Caco-2 (cell line): ENCODE results near the genes AURKC, C19orf18, ZSCAN1 and RNF225.

GRCh38 chr19:55494356-55494811, 6.1 kb downstream of the SSC5D start:
- PRO-cap: no peak
- RRBS: no CpG with 5 or more reads among the region's 19 CpGs

DNA sequence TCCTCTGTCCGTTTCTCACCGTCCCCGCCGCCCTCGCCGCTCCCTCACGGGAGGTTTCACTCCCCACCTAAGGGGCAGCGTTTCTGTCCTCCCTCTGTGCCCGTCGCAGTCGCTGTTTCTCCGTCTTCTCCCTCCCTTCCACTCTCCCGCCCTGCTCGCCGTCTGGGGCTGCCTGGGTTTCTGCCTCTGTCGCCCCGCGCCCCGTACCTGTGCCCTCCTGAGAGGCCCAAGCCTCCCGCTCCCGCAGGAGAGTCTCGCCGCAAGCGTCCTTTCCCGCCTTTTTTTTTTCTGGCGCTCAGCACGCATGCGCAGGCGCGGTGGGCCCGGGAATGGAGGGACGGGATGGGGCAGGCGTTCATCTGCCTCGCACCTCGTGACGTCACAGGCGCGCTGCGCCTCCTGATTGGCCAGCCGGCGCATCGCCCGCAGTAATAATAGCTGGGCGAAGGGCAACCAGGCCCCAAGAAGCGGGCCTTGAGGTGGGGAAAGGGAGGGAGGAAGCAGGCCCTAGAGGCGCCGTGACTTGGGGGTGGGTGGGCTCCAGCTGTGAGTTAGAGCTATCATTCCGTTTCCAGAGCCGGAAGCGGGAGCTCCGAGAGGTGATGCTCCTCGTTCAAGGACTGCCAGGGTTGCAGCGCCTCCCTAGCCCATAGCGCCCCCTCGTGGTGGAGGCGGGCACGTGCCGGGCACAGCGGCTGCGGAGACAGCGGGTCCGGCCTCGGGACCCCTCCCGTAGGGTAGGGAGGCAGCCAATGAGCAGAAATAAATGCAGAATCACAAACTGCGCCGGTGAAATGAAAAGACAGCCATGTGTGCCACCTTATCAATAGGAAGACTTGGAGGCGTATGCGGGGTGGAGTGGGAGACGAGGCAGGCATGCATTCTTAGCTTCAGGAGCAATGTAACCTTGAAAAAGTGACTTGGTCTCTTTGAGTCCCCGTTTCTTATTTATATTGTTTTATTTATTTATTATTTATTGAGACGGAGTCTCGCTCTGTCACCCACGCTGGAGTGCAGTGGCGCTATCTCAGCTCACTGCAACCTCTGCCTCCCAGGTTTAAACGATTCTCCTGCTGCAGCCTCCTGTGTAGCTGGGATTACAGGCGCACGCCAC, 15.7 kb downstream of the SSC5D start:
- PRO-cap: bidirectional peak, plus-strand start at position 382 of the sequence, minus-strand start at position 272 of the sequence; unidirectional peak, minus-strand start at position 622 of the sequence
- RRBS: 6% methylated on average over 21 of the region's 77 CpGs

DNA sequence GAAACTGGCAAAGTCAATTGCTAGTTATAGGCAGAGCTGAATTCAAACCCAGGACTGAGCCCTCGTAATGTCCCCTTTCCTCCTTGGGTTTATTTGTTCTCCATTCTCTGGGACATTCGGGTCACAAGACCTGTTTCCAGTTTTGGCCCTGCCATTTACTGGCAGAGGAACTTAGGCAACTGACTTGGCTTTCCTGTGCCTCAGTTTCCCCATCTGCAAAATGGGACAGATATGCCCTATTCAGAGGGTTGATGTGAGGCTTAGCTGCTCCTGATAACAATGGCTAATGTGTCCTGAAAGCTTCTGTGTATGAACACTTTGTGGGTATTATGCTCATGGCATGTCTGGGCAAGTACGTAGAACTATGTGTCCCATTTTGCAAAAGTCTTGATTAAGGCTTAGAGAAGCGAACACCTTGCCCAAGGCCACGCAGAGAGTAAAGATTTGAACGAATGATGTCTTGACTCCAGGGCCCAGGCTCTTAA, 1.0 kb downstream of the ZNF524 start:
- PRO-cap: no peak
- RRBS: no CpG with 5 or more reads among the region's 6 CpGs

DNA sequence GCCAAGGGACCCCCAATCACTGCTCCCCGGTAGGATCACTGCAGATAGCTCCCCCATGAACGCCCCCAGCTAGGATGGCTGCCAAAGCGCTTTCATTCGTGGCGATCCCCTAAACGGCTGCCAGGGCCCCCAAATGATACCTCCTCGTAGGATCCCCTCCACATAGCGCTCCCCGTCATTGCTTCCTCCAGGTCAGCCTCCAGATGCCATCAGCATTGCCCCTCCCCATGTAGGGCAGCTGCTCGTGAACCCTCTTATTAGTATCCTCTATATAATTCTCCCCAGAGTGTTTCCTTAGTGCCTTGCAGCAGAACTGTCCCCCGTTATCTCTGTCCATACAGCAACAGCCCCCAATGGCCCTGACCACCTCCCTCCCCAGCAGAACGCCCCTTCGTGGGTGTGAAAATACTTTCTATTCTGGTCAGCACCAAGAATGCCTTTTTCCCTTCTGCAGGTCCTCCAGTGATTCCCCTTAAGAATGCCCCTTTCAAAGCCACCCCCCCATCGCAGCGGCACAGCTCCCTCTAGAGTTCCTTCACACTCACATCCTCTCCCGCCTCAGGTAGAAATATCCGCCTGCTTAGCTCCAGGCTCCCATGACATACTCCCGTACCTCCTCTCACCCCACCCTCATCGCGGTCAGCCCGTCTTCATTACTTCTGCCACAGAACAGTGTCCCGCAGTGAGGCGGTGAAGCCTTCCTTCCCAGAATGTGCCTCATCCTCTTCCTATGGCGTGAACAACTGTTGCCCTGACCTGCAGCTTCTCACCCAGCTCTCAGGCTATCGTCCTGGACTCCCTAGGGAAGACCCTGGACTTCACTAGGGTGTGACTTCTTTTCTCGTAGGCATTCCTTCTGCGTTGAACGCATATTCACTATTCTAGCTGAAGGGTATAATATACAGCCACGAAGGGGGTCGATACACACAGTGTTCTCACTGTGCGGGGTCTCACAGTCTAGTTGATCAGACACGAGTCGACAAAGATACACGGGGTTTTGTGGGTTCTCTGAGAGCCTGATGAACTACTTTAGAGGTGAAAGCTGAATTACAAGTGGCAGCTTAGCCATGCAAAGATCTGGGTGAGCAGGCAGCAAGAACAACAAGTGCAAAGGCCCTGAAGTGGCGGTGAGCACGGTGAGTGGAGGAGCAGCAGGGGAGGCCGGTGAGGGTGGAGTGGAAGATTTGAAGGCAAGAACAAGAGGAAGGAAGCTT, 821 bp downstream of the ZNF865 start:
- PRO-cap: unidirectional peak, minus-strand start at position 480 of the sequence
- RRBS: 33% methylated on average over 1 of the region's 37 CpGs

DNA sequence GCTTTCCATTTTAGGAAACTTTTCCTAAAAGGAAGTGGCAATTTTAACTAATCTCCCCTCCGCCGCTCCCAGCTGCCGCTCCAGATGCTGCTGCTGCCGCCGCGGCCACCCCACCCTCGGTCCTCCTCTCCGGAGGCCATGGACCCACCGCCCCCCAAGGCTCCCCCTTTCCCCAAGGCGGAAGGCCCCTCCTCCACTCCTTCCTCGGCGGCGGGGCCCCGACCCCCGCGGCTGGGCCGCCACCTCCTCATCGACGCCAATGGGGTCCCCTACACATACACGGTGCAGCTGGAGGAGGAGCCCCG, 1.1 kb upstream of the ZNF581 start:
- PRO-cap: no peak
- RRBS: 8% methylated on average over 1 of the region's 21 CpGs

GRCh38 chr19:55643833-55644128, 332 bp downstream of the ZNF581 start:
- PRO-cap: bidirectional peak, plus-strand start at chr19:55643928, minus-strand start at chr19:55643717; bidirectional peak, plus-strand start at chr19:55644053, minus-strand start at chr19:55644012
- RRBS: 5% methylated on average over 15 of the region's 20 CpGs

DNA sequence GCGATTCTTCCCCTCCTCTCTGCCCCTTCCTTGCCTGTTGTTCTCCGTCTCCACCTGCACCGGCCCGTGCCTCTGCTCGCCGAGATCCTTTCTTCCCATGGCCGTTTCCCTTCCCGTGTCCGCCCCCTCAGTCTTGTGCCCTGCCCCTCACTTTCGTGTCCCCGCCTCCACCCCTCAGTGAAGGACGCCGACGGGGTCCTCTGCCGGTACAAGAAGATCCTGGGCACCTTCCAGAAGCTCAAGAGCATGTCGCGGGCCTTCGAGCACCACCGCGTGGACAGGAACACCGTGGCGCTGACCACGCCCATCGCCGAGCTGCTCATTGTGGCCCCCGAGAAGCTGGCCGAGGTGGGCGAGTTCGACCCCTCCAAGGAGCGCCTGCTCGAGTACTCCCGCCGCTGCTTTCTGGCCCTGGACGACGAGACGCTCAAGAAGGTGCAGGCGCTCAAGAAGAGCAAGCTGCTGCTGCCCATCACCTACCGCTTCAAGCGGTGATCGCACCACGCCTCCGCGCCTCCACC, 2.5 kb upstream of the U2AF2 start:
- PRO-cap: no peak
- RRBS: no CpG with 5 or more reads among the region's 43 CpGs

GRCh38 chr19:55687097-55687899, 12.3 kb downstream of the EPN1 start:
- PRO-cap: no peak
- RRBS: 94% methylated on average over 4 of the region's 14 CpGs

DNA sequence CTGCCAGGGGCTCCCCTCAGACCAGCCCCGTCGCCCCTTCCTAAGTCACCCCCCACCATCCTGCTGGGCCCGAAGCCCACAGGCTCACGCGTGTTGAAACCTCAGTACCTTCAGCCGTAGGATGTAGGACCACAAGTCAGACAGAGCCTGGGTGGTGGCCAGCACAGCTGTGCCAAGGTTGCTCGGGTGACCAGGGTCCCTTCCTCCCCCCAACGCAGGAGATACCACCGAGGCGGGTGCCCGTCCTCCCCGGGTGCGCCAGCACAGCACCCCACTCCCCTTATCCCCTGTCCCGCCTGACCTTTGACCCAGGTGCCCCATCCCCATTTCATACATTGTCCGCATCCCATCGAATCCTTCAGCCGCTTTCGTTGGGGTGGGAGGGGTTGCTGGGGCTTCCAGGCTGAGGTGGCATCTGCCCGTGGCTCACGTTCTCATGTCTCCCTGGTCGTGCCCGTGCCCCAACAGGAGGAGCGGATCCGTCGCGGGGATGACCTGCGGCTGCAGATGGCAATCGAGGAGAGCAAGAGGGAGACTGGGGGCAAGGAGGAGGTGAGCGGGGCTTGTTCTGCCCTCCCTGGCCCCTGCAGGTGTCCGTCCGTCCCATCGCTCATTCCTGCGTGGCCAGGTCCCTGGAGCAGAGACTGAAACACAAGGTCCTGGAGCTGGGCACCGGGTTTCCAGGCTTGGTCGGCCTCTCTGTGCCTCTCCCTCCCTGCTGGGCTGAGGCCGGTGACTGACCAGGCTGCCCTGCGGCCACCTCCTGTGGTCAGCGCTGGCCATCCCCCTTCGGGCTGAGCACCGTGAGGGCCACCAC, 14.6 kb downstream of the EPN1 start:
- PRO-cap: no peak
- RRBS: 94% methylated on average over 6 of the region's 40 CpGs

GRCh38 chr19:56478239-56478594, 1.1 kb upstream of the ZNF667 start:
- PRO-cap: no peak
- RRBS: 79% methylated on average over 5 of the region's 20 CpGs

GRCh38 chr19:56949678-56950161, 109.2 kb upstream of the PEG3 start:
- PRO-cap: no peak
- RRBS: no CpG with 5 or more reads among the region's 11 CpGs

DNA sequence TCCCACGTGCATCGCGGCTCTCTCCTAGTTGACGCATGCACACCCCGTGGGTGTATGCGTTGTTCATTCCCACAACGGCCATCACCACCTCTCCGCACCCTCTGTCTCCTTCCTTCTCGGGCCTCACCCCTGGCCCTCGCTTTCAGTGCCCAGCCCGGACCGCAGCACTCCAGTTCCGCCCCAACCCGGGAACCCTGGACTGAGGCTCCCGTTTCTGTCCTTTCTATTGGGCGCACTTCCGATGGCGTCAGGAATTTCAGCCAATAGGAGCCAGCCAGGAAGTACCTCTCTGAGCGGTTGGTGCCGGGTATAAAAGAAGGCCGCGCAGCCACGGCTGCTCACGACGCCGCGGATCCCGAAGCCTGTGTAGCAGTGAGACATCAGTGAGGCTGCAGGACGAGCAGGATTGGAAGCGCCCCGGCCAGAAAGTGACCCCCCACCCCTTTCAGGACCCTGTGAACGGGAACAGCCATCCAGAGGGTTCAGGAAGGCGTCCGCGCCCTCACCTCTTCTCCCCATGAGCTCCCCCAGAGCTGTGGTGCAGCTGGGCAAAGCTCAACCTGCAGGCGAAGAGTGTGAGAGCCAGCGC, at the start of gene AURKC:
Gene AURKC, plus strand, starts transcription at position 292 of the 589 bp plus-strand sequence.
- PRO-cap: no peak
- RRBS: 89% methylated on average over 7 of the region's 37 CpGs

- PRO-cap: no peak
- RRBS: no CpG with 5 or more reads among the region's 6 CpGs
Observed at GRCh38 chr19:57291678-57291942, 11.3 kb downstream of the ZNF460 start.

GRCh38 chr19:57803493-57804548, 10.9 kb downstream of the ZNF552 start:
- PRO-cap: no peak
- RRBS: 72% methylated on average over 1 of the region's 30 CpGs

- PRO-cap: no peak
- RRBS: no CpG with 5 or more reads among the region's 5 CpGs
Observed at GRCh38 chr19:57870919-57871645, 17.8 kb downstream of the ZNF814 start.

GRCh38 chr19:57974422-57974787, at the start of gene C19orf18:
Gene C19orf18 (minus strand): TSS chr19:57974534.
- PRO-cap: no peak
- RRBS: no CpG with 5 or more reads among the region's 3 CpGs

GRCh38 chr19:58033673-58034655, at the start of gene ZSCAN1:
Gene ZSCAN1 (plus strand): TSS chr19:58034025.
- PRO-cap: no peak
- RRBS: 76% methylated on average over 21 of the region's 112 CpGs

DNA sequence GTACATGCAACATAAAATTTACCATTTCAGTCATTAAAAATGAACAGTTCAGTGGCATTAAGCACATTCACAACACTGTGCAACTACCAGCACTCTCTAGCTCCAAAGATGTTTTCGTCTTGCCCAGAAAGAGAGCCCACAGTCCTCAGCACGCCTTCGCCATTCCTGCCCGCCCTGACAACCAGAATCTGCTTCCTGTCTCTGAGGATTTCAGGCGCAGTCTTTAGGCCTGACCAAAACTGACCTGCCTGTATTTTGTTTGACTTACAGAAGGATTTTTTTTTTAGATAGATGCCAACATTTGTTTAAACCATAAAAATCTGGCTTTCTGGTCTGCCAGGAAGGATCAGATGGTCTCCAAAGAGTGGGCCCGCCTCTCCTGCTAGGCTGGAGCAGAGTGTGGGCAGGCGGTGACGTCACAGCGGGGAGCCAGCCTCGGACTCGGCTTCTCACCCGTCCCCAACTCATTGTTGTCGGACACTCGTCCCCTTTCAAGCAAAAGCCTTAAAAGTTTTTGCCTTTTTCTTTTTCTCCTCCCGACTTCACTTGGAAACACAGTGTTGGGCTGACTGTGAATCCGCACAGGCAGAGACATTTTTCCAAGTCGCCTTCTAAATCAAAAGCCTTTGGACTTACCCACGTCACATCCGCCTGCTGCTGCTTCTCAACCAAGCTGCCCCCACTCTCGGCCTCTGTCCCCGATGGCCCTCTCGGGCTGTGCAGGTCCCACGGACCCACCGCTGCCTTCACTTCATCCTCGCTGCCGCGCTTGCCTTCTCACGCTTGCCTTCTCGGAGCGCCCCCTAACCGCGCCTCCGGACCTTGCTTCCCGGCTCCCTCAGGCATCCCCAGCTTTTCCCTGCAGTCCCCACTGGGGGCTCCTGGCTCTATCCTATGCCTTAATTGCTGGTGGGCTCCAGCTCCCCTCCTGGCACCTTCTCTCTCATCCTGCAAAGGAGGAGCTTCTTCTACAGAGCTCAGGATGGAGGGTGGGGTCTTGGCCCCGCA, 4.2 kb upstream of the ZNF135 start:
- PRO-cap: no peak
- RRBS: no CpG with 5 or more reads among the region's 35 CpGs

GRCh38 chr19:58306249-58306689, 1.1 kb downstream of the ERVK3-1 start:
- PRO-cap: no peak
- RRBS: no CpG with 5 or more reads among the region's 3 CpGs

DNA sequence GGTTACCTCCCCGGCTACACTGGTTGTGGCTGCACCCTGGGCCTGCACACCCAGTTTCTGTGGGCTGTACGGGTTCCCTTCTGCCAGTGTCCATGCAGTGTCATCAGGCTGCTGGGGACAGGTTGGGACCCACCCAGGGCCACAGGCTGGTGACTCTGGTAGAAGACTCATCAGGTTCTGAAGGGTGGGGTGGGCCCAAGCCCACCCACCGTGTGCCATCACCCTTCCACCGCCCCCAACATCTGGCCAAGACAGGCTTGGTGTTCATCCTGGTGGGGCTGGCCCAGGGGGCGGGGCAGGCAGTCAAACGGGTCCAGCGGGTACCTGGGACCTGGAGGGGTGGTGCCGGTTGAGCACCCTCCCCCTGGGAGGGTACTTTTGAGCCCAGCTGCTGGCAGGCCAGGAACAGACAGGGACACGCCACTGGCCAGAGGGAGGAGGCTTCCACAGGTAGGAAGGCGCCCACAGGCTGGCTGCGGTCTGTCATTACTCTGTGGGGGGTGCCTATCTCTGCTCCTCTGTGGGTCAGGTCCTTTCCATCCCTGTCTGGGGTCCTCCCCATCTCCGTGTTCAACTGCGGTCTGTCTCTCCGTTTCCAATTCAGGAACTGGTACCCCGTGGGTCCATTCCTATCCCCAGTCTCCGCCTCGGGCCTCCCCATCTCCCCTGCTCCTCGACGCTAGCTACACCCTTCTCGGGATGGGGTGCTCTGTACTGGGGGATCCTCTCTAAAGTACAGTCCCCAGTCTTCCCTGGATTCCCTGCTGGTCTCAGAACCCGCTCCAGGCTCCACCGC, at the start of gene RNF225:
Gene RNF225, plus strand, starts transcription at position 405 of the 796 bp plus-strand sequence.
- PRO-cap: no peak
- RRBS: no CpG with 5 or more reads among the region's 22 CpGs